ENCODE measurements around the gene XRCC6.

DNA sequence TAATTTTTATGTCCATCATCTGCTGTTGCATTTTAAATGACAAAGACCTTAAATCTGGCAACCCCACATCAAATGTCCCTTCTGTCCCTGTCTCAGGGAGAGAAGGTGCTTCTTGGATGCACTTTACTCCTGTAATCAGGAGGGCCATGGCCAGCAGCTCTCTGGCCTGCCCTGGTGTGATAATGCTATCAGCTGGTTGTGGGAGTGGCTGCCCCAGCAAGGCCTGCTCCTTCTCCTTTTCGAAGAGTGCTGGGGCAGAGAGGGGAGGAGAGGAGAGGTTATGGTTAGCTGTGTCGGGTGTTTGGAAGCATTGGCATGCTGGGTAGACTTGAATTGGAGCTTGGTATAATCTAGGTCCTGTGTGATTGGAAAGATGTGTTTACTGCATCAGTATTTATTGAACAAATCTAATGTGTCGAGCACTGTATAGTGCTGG lies 12.8 kb downstream of the TNRC6B start:
- PRO-cap, result no peak

- PRO-cap, result no peak
Observed at GRCh38 chr22:40210819-40211289, 33.1 kb downstream of the TNRC6B start.

- PRO-cap, result no peak
Observed at GRCh38 chr22:40224702-40225372, 47.1 kb downstream of the TNRC6B start.

GRCh38 chr22:40338636-40339215 lies 7.6 kb upstream of the ADSL start:
- PRO-cap, result no peak

DNA sequence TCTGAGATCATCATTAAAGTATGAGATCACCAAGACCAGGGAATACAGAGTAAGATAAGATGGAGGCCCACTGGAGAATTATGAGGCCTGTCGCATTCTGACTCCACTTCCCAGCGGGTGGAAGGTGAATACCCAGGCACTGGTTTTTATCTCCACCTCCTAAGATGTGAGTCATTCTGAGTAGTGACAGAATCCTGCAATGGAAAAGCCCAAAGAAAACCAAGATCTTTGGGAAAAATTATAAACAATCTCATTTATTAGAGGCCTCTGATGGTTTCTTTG lies 108.5 kb downstream of the MRTFA start:
- PRO-cap, result unidirectional peak, minus-strand start at position 119 of the sequence

GRCh38 chr22:40636882-40637666 lies 555 bp upstream of the MRTFA start:
- PRO-cap, result bidirectional peak, plus-strand start at chr22:40637031, minus-strand start at chr22:40636698; unidirectional peak, plus-strand start at chr22:40637296; unidirectional peak, plus-strand start at chr22:40637347; unidirectional peak, plus-strand start at chr22:40637395

DNA sequence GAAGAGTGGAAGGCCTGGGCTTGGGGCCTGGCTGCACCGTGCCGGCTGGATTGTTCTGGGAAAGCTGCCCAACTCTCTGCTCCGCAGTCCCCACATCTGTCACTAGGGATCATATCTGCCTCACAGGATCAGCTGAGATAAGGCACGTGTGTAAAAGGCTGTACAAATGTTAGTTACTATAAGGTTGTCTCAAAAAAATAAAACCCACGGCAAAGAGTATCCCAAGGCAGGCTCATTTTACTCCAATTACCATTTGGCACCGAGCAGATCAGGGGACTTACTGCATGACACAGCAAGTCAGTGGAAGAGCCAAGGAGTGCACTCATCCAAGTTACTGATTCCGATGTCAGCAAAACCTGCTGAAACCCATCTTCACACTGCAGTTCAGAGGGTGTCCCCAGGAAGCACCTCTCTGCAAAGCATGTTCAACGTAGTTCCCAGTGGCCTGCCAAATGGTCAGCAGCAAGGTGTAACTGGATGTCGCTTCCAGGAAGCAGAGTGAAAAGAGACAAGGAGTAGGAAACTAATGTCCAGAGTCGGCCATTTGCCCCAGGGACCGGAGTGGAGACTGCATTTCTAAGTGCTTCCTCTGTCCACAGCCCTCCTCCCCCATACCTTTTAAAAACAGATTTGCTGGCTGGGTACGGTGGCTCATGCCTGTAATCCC lies 18.2 kb upstream of the MRTFA start:
- PRO-cap, result no peak

- PRO-cap, result no peak
Observed at GRCh38 chr22:40739850-40740452, 60.7 kb downstream of the MCHR1 start.

DNA sequence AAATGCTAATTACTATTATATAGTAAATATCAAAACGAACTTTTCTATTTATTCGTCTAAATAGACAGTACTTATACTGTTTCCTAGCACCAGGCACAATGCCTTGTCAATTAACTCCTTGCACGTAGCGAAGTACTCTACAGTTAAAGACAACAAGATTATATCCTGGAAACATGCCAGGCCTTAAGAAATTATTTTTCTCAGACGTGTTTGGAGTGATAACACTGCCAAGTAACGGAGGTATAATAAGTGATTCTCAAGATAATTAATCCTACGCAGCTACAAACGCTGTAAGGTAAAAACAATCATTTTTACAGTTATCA lies 834 bp downstream of the ST13 start:
- PRO-cap, result no peak

- PRO-cap, result no peak
Observed at GRCh38 chr22:40972966-40973599, 21.9 kb downstream of the RBX1 start.

- PRO-cap, result no peak
Observed at GRCh38 chr22:41001696-41001992, 50.5 kb downstream of the RBX1 start.

GRCh38 chr22:41177630-41178547 lies 27.2 kb upstream of the L3MBTL2 start:
- PRO-cap, result no peak

DNA sequence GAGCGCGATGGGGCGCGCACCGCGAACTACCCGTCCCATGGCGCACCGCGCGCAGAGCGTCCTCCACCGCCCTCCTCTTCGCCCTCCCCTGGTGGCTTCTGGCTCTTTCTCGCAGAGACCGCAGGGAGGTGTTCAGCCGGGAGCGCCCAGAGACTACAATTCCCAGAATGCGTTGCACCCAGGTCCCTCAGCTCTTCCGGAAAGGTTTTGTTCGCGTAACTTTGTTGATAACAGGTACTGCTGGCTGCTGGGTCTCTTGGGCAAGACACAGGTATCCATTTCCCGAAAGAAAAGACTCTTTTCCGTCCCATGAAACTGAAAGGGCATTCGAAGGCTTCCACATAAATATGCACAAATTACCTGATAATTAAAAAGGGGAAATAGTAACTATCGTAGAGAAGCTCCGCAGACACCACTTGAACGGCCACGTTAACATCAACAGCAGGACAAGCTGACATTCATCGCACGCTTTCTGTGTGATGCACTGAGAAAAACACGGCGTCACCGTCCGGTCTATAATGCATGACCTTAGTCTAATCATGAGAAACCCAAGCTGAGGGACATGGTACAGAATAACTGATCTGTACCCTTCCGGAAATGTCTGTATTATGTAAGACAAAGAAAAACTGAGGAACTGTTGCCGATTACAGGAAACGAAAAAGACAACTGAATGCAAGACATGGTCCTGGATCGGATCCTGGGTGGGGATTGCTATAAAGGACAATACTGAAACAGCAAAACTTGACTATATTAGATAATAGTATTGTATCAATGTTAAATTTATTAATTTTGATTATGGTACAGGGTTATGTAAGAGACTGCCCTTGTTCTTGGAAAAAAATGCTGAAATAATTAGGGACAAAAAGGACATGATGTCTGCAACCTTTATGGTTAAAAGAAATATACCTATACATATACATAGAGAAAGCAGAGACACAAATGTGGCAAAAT lies 612 bp upstream of the RANGAP1 start:
- PRO-cap, result bidirectional peak, plus-strand start at position 237 of the sequence, minus-strand start outside the sequence

- PRO-cap, result no peak
Observed at GRCh38 chr22:41347294-41347733, 34.4 kb upstream of the TEF start.

GRCh38 chr22:41411416-41412236 lies 29.9 kb downstream of the TEF start:
- PRO-cap, result bidirectional peak, plus-strand start at chr22:41411645, minus-strand start at chr22:41411668

- PRO-cap, result no peak
Observed at GRCh38 chr22:41417537-41418544, 28.8 kb downstream of the TOB2 start.

GRCh38 chr22:41471383-41471694 lies 2.4 kb downstream of the ACO2 start:
- PRO-cap, result no peak

DNA sequence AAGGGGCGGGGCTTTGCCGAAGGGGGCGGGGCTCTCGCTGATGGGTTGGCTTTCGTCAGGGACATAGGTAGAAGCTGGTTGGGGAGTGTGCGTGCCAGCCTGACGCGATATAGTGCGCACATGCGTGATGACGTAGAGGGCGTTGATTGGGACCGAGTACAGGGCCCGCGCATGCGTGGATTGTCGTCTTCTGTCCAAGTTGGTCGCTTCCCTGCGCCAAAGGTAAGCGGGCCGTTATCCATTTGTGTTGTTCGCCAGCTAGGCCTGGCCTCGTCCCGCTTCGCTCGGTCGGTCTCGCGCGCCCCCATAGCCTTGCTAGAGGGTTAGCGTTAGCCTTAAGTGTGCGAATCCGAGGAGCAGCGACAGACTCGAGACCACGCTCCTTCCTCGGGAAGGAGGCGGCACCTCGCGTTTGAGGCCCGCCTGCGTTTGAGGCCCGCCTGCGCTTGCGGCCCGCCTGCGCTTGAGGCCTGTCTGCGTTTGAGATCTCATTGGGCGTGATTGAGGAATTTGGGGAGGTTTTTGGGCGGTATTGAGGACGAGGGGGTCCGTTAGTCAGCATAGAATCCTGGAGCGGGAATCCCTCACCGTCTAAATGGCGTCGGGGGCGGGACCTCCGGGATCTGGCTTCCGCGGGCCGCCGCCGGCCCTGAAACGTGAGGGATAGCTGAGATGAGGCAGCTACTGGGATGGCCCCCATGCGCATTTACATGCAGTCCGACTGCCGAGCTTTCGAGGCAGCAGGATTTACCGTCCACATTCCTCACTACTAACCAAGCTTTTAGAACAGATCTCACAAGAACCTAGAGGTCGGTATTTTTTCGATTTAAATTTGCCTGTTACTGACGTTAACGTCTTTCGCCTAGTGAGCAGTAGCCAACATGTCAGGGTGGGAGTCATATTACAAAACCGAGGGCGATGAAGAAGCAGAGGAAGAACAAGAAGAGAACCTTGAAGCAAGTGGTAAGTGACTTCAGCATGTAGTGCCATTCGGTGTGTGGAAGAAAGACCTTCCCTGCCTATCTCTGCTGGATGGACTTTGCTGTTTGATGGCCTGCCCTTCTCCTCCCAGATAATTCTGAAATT lies at the start of gene XRCC6:
TSS of gene XRCC6 (plus strand) at position 172 of the 1,086 bp plus-strand sequence.
- PRO-cap, result bidirectional peak, plus-strand start at position 183 of the sequence, minus-strand start outside the sequence; bidirectional peak, plus-strand start at position 670 of the sequence, minus-strand start at position 593 of the sequence

GRCh38 chr22:41663554-41664391 lies 24.9 kb downstream of the SNU13 start:
- PRO-cap, result no peak

DNA sequence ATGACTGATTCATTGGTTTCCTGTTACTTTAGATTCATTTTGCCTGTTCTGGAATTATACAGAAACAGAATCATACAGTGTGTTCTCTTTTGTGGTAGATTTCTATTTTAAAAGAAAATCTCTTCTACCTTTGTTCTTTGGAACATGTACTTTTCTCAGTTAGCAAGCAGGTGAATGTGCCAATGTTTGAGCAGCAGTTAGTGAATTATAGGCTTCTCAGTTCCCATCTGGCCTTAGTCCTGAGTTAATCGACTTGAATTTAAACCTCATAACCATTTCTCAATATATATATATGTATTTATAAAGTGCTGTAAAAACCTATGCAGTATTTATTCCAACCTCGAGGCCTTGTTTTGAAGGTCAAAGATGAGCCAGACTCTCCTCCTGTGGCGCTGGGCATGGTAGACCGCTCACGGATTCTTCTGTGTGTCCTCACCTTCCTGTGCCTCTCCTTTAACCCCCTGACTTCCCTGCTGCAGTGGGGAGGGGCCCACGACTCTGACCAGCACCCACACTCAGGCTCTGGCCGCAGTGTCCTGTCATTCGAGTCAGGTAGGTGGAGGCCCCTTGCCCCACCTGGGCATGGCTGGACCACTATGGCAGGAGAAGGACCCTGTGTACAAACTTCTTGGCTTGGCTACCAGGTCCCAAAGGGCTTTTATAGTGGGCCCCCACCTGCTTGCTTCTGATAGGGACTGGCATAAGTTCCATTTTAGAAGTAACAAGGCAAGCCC lies 37.8 kb downstream of the SHISA8 start:
- PRO-cap, result no peak

Measured in tibial artery (tissue), 1 donor.